ENCODE measurements around a stretch of chr3.

GRCh38 chr3:163551677-163552595 is 1526.4 kb downstream of the SI start:
- PRO-cap: no peak

GRCh38 chr3:164197387-164197696 is 881.0 kb downstream of the SI start:
- PRO-cap: no peak

- PRO-cap: no peak
Observed at GRCh38 chr3:164450871-164451002, 627.6 kb downstream of the SI start.

- PRO-cap: no peak
Observed at GRCh38 chr3:165074684-165075081, 3.6 kb downstream of the SI start.

DNA sequence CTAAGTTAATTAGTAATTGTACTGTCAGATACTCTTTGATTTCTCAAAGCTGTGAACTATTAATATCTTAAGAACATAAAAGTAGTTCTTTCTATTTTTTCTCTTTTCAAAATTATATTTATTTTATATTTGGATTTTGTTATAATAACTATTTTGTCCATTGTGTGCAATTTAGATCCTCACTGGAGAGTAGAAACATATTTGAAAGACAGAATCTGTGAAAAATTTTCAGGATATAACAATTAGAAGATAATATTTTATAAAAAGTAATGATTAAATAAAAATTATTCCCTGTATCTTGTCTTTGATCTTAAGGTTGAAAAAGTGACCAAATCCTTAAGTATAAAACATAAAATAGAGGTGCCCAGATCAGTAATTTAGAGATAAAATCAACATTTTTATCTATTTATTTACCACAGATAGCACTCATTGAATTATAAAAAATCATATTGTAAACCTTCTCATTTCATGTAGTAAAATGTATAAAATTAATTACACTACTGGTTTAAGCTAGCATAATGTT is 418 bp upstream of the SI start:
- PRO-cap: no peak

GRCh38 chr3:165206660-165207465 is 10.7 kb upstream of the SLITRK3 start:
- PRO-cap: unidirectional peak, plus-strand start at chr3:165206948

DNA sequence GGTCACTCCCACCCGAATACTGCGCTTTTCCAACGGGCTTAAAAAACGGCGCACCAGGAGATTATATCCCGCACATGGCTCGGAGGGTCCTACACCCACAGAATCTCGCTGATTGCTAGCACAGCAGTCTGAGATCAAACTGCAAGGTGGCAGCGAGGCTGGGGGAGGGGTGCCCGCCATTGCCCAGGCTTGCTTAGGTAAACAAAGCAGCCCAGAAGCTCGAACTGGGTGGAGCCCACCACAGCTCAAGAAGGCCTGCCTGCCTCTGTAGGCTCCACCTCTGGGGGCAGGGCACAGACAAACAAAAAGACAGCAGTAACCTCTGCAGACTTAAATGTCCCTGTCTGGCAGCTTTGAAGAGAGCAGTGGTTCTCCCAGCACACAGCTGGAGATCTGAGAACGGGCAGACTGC is 104.6 kb downstream of the ZBBX start:
- PRO-cap: no peak

DNA sequence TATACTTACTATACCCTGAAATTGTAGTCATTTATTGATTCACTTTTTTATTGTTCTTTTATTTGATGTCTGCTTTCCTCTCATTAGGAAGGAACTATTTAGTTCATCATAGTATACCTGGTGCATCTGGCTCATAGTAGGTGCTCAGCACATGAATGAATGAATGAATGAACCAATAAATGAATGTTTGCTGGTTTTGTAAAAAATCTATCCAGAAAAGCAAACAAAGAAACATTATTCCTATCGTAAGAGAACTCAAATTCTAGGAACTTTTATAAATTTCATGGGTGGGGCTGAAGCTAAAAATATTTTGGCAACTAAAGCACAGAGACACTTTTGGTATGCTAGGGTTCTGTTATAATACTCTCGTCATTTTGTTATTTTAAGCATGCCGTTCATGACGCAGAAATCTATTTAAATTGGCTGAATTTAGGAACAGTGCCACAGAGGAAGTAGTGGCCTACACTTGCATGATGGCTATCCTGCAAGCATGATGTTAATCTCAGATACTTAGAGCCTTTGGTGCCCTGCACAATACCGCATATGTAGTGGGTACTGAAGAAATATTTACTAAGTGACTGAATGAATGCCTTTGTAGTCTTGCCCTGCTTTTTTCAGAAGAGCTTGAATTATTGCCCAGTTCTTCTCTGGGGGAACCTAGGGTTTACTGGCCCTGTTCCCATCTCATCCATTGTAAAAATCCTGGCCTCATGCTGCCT is 78.8 kb downstream of the SERPINI1 start:
- PRO-cap: no peak

- PRO-cap: no peak
Observed at GRCh38 chr3:168091378-168091767, 4.4 kb downstream of the GOLIM4 start.

DNA sequence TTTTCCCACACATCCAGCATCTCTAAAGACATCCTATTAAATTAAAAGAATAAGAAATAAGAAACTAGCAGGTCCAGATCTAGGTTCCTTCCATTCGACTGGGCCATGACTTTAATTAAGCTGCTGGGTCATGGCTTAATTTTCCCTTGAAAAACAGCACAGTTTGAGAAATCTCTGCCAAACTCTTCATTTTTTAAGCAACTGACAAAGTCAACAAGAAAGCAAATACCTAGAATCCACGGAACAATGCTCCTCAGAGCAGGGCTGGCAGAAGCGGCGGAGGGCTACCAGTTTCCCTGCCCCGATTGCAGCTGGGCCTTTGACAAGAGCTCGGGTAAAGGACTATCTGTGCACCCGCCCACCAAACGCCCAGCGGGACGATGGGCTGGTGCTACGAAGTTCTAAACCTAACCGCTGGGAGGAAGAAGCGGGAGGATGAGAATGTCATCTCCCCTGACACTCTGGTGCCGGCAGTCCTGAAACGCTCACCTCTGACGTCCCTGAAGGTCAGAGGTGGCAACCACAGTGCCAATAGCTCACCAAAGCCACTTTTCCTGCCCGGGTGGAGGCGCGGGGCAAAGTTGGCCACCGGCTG is 1.1 kb downstream of the GOLIM4 start:
- PRO-cap: unidirectional peak, plus-strand start at position 410 of the sequence

- PRO-cap: bidirectional peak, plus-strand start at chr3:168096094, minus-strand start at chr3:168095891
Observed at GRCh38 chr3:168095973-168096176, 151 bp upstream of the GOLIM4 start.

- PRO-cap: unidirectional peak, plus-strand start at chr3:168249665; unidirectional peak, minus-strand start at chr3:168249971
Observed at GRCh38 chr3:168249419-168250476, 154.0 kb upstream of the GOLIM4 start.

GRCh38 chr3:169241962-169242861 is 421.3 kb downstream of the MECOM start:
- PRO-cap: no peak

DNA sequence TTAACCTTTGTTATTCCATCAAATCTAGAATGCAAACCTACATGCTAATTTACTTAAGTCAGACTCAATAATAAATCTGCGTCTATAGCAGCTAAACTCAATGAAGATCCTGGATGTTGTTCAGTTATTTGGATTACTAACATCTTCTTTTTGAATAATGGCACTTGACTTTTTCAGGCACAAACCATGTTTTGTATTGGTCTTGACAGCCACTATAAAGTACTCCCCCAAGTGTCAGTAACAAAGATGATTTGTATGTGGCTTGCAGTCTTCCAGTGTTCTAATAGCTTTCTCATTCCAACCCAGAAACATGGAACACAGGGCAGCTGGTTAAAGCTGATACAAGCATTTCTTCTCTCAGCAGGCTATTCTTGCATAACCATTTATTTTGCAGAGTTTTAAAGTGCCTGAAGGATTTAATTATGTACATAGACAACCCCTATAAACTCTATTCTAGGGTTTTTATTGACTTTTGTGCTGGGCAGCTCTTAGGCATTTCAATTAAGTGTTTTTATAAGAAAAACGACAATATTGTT is 420.4 kb downstream of the MECOM start:
- PRO-cap: no peak

DNA sequence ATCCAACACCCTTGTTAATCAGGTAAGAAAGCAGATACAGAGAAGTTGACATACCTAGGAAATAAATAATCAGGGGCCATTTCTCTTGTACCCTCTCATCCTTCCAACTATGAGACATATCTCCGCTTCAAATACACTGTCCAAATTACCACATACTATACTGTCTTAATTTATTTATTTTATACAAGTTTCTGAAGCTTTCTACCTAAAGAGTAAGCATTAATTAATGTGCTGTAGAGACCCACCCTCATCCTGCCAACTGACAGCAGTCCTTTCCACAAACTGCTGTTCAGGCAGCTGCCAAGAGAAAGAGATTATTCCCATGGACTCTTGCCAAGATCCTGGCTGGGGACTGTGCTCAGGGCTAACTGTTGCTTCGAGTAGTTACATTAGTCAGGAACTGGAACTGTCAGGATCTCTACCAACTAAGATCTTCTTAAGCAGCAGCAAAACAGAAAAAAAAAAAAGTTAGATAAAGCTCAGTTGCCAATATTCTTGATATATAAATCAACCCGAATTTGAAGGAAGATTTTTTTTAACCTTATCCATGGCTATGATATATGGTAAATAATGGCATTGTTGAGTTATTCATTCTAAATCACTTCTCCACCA is 398.8 kb downstream of the MECOM start:
- PRO-cap: no peak

DNA sequence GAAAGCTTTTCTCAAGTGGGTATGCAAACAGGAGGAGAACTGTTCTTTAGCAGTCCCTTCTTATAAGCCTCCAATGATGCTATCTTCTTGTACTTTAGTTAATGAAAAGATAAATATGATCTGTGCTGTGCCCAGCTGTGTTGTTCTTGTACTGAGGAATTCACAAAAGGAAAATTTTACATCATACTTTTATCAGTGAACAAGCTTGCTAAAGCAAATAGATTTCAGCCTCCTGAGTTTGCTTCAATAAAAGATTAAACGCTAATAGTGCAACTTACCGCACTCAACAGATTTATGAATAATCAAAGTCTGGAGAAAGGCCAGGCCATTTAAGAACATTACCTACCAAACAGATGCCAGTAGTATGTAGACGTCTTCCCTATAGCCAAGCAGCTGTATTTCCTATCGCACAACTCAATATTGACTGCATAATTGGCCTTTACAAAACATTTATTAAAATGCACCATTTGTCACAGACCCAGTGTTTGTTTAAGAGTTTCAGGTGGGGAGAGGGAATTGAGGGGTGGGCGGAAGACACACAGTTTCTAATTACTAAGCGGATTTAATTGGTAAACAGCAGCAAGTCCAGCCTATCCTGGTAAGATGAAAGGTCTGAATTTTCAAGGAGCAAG is 395.0 kb downstream of the MECOM start:
- PRO-cap: no peak

DNA sequence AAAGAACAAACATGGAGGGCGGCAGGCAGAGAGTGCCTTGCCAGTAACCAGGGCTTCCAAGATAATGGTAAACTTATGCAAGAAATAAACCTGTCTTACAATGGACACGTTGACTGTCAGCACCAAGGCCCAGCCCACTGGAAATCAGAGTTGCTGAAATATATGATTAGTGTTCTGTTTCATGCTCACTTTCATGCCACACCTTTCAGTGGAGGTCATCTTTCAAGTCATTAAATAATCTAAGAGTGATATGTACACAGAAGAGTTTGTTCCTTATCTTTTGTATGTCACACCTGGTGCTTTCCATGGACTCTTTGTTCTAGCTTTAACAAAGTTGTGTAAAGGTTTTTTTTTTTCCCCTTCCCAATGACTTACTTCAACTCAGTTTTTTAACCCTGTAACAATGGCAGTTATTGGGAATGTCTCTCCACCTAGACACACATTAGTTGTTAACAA is 358.0 kb downstream of the MECOM start:
- PRO-cap: no peak

GRCh38 chr3:169307743-169308454 is 355.6 kb downstream of the MECOM start:
- PRO-cap: no peak

GRCh38 chr3:169626697-169627208 is 36.8 kb downstream of the MECOM start:
- PRO-cap: no peak

- PRO-cap: no peak
Observed at GRCh38 chr3:169669020-169669542, 5.6 kb upstream of the MECOM start.

Measured in Metastatic Pancreatic Carcinoma in the Ovary (tissue), 1 donor.